NB4 (cell line): ENCODE measurements around the genes NDUFAF4, CCNC, SIM1 and POPDC3.

- RRBS = 5% methylated on average over 28 of the region's 77 CpGs
Measured at GRCh38 chr6:90610659-90611672, 24.1 kb upstream of the MAP3K7 start.

GRCh38 chr6:90701242-90701700, 114.4 kb upstream of the MAP3K7 start:
- RRBS = no CpG with 5 or more reads among the region's 5 CpGs

- RRBS = no CpG with 5 or more reads among the region's 1 CpG
Measured at GRCh38 chr6:92589989-92590395, 829.4 kb downstream of the EPHA7 start.

GRCh38 chr6:93416488-93417037, 2.8 kb downstream of the EPHA7 start:
- RRBS = 38% methylated on average over 11 of the region's 49 CpGs

- RRBS = no CpG with 5 or more reads among the region's 22 CpGs
Measured at GRCh38 chr6:93834804-93835599, 415.6 kb upstream of the EPHA7 start.

- RRBS = 1% methylated on average over 6 of the region's 54 CpGs
Measured at GRCh38 chr6:96897602-96898573, at the start of gene NDUFAF4. Gene NDUFAF4 (minus strand): TSS chr6:96897891.

GRCh38 chr6:98827543-98828120, 6.7 kb upstream of the POU3F2 start:
- RRBS = 61% methylated on average over 4 of the region's 28 CpGs

- RRBS = 88% methylated on average over 12 of the region's 49 CpGs
Measured at GRCh38 chr6:98847843-98848555, 13.6 kb downstream of the POU3F2 start.

DNA sequence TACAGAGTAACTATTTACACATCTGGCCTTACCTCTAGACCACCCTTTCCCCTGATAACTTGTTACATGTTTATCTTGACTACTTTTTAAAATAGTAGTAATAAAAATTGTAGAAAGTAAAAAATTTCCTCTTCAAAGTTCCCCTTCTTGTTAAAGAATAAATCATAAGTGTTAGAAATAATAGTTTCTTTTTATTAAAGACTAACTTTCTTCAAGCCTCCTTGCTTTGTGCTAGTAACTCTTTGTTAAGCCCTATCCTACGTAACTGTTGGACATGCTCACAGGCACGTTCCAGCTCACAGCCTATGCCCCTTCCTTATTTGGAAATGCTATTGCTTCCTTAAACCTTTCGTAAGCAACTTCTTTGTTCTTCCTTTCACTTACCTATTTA, 14.3 kb downstream of the FAXC start:
- RRBS = no CpG with 5 or more reads among the region's 3 CpGs

DNA sequence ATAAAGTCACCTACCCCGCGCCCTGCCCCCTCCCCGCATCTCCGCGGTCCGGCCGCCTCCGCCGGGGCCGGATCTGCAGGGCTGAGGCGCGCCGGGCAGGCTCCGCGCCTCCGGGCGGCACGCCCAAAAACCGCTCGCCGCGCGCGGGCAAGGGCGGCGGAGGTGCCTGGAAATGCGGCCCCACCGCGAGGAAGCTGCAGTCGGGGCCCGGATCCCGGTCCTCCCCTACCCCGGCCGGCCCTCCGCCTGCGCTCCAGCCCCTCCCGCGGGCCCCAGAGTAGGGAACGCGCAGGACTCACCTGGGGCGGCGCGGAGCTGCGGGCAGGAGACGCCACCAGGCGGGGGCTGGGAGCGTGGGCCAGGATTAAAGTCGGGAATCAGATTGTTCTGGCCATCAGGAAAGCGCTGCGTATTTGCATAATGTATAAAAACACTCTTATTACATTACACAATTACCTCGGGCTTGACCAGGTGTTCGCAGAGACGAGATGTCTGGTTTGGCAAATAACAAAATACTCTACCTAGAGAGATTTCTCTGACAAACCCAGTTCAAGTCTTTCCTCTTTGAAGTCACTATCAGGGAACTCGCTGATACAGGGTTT, 344 bp upstream of the FAXC start:
- RRBS = 6% methylated on average over 20 of the region's 54 CpGs

- RRBS = under 1% methylated on average over 24 of the region's 73 CpGs
Measured at GRCh38 chr6:99567929-99569062, at the start of gene CCNC. Gene CCNC (minus strand): TSS chr6:99568660.

DNA sequence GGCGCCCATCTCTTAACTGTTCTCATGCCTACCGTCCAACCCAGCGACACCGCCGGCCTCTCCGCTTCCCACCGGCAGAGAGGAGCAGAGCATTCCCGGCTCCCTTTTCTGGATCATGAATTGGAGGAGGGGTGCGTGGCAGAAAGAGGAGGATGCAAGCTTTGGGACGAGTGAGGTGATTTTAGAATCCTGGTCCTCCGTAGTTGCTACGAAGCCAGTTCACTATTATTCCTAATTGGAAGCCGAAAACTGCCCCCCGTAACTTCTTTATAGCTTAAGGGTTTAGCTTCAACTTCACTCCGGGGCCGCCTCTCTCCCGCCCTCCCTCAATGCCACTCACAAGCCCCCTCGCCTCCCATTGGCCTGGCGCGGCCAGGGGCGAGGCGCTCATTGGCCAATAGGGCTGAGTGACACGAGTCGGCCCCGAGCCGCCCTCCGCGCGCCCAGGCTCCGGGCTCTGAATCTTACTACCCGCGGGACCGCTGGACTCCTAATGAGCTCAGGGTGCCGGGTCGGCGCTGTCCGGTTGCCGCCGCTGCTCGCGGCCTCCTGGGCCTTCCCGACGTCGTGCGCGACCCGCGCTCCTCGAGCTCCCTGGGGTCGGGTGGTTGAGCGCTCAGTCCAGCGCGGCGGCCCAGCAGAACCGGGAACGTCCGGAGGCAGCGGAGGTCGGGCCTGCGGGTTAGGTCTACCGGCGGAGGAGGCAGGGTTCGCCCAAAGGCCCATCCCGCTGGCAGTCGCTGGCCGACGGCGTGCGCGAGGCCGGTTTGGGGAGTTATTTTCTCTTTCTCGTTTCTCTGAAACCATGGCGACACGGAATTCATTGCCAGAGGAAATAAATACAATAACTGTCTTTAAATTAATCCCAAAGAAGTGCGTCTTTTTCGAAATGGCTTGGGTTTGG, at the start of gene SIM1:
SIM1 (minus strand) TSS at position 276 of the 904 bp plus-strand sequence.
- RRBS = 52% methylated on average over 18 of the region's 76 CpGs

DNA sequence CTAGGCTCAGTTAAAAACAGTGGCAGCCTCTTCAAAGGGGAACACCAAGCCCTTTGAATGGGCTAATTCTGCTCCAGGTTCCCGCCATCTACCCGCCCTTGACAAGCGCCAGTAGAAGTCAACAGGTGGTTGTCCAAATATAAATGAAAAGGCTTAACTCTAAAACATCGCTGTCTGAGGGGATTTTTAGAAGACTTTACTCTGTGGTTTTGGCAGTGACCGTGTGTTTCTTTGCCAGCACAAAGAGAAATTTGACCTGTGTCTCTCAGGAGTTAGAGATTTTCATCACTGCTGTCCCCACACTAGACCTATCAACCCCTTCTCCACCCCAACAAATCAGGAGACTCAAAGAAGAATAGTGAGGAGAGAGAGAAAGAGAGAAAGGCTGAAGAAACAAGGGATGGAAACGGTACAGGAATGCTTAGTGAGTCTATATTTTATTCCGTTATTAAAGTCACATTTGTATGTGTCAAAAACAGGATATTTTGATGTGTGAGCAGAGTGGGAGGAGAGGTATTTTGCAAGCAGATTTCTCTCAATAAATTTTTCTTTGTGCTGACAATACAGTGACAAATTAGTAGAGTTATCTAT, 19.9 kb upstream of the SIM1 start:
- RRBS = no CpG with 5 or more reads among the region's 7 CpGs

DNA sequence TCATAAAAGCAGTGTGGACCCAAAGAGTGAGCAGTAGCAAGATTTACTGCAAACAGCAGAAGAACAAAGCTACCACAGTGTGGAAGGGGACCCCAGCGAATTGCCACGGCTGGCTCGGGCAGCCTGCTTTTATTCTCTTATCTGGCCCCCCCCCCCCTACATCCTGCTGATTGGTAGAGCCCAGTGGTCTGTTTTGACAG, 1566.0 kb downstream of the HACE1 start:
- RRBS = no CpG with 5 or more reads among the region's 3 CpGs

GRCh38 chr6:104953485-104954217, 3.3 kb upstream of the LIN28B start:
- RRBS = no CpG with 5 or more reads among the region's 20 CpGs

DNA sequence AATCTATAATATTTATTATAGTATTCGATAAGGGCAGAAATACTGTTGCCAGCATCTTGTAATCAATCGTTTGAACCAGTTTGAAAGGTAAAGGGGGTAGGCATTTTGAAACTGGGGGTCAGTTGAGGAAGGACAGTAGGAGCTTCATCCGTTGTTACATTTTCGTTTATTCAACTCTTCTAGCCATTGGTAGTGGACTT, 1.1 kb upstream of the LIN28B start:
- RRBS = no CpG with 5 or more reads among the region's 4 CpGs

- RRBS = 3% methylated on average over 21 of the region's 112 CpGs
Measured at GRCh38 chr6:105179200-105180274, at the start of gene POPDC3. Gene POPDC3 (minus strand): TSS chr6:105180014.

- RRBS = no CpG with 5 or more reads among the region's 10 CpGs
Measured at GRCh38 chr6:105310232-105311524, 92.2 kb downstream of the PREP start.

GRCh38 chr6:105786579-105786942, 299.6 kb upstream of the PRDM1 start:
- RRBS = no CpG with 5 or more reads among the region's 4 CpGs